Measurements from ENCODE around the gene BIRC7.

DNA sequence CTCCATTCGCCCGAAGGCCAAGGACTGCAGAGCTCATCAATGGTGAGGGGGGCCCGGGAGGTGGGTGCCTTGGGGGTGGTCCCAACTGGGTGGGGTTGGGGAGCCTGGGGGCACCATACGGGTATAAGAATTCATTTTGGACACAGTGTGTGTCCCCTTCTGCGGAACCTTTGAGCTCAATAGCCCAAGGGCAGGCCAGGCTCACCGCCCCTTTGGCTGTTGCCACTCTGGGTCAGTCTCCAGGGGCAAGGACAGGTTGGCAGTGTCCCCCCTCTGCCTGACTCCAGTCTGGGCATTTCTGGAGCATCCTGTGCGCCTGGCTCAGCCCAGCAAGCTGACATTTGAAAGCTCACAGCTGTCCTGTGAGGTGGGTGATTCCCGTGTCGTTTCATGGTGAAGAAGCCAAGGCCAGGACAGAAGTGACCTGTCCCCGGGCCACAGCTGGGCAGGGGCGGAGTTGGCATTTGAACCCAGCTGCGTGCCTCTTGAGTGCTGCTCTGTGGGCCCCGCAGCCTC is 5.5 kb upstream of the GATA5 start:
- PRO-cap: no peak

- PRO-cap: no peak
Observed at GRCh38 chr20:62517015-62517492, 41.3 kb upstream of the GATA5 start.

DNA sequence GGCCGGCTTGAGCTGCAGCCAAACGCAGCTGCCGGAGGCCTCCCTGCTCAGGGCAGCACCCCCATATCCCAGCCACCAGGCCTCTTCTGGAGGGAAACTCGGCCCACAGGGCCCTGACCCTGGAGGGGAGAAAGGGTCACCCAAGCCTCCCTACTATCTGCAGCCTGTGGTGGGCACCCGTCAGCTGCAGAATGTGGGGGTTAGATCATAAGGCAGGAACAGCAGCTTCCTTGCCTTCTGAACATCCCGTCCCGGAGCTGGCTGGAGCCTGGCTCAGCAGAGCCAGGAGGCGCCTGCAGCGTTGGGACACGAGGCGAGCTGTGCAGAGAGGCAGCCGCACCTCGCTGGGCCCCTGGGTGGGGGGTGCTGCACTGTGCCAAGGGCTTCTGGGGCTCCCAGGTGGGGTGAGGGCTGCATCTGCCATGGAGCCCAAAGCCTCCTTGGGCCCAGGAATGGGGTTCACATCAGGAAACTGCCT is 63.9 kb upstream of the GATA5 start:
- PRO-cap: no peak

GRCh38 chr20:62553646-62554244 is 78.0 kb upstream of the GATA5 start:
- PRO-cap: no peak

- PRO-cap: no peak
Observed at GRCh38 chr20:62557325-62558192, 81.8 kb upstream of the GATA5 start.

- PRO-cap: no peak
Observed at GRCh38 chr20:62573011-62573294, 69.3 kb upstream of the SLCO4A1 start.

DNA sequence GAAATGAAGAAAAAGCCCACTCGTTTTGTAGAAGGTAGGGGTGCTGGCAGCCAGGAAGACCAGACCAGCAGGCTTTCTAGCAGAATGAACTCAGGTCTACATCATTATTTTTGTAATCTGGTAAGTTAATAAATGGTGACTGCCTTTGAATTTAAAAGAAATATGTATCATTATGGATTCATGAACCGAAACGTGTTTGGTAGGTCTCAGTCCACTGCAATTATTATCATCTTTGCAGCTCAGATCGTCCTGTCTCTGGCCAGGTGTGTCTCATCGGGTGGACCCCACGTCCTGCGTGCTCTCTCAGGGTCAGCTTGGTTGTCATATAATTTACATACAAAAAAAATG is 69.0 kb upstream of the SLCO4A1 start:
- PRO-cap: no peak

DNA sequence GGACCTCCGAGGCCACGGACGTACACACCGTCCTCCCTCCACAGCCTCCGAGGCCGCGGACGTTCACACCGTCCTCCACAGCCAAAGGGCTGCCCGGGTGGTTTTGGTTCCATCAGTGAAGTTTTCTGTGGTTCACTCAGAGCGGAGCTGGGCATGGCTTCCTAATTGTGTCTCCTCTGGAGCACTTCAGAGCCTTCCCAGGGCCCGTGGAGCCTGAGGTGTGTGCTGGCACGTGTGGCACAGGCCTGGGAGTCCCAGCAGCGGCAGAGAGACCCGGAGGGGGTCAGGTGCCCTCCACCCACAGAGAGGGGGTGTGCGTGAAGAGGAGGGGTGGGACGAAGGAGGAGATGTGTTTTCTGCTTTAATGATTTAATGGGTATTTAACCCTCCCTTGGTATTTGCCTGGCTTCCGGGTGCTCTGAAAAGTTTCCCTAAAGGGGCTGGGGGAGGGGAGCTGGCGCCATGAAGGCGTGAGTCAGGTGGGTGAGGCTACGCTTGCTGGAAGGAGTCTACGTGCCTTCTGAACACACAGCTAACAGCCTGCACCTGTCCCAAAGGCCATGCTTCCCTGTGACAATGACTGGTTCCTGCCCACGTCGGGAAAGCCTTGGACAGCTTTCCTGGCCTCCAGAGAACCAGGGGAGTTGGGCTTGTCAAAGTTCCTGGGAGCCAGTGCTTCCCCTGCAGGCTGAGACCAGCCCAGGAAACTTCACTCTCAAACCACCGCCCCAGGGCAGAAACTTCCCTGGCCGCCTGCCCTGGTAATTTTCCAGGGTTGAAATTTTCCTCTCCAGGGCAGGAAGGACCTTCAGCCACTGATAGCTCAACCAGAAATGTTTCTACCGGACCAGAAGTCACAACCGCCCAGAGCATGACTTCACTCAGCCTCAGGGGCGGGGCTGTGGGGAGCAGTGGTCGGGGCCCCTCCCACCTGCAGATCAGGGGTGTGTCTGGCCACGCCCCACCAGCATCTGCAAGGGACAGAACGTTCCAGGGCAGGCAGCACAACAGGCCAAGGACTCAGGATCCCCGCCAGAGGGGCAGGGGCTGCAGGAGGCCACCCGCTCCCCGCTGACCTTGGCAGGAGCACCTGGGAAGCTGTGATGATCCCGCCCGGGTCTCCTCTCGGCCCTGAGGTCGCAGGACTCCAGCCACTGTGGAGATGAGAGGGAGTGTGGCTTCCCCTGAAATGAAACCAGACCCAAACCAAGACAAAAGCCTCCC is 18.7 kb upstream of the SLCO4A1 start:
- PRO-cap: no peak

- PRO-cap: no peak
Observed at GRCh38 chr20:62727909-62728714, 19.5 kb downstream of the NTSR1 start.

DNA sequence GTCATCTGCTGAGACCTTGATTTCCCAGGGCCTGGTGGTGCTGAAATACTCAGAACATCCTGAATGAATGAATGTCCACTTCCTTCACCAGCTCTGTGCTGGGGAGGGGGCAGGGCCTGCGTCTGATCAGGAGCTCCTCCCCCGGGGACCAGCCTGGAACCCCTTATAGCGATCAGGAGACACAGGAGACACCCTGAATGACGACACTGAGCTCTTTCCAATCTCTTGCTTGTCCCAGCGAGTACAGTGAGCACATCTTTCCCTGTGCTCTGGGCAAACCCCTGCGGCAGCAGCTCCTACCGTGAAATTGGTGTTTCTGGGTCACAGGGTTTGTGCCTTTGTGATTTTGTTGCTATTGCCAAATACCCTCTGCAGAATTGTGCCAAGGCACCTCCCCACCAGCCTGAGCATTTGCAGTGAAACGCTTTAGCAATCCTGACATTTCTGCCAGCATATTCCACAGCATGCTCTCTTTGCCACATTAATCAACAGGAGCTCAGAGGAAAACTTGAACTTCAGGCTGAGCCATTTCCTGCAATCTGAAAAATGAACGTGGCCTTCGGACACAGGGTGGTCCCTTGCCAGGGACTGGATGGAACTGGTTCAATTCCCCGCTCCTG is 23.2 kb upstream of the MRGBP start:
- PRO-cap: no peak

DNA sequence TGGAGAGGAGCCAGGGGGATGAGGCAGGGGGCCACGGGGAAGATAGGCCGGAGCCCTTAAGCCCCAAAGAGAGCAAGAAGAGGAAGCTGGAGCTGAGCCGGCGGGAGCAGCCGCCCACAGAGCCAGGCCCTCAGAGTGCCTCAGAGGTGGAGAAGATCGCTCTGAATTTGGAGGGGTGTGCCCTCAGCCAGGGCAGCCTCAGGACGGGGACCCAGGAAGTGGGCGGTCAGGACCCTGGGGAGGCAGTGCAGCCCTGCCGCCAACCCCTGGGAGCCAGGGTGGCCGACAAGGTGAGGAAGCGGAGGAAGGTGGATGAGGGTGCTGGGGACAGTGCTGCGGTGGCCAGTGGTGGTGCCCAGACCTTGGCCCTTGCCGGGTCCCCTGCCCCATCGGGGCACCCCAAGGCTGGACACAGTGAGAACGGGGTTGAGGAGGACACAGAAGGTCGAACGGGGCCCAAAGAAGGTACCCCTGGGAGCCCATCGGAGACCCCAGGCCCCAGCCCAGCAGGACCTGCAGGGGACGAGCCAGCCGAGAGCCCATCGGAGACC is 4.1 kb upstream of the COL9A3 start:
- PRO-cap: no peak

DNA sequence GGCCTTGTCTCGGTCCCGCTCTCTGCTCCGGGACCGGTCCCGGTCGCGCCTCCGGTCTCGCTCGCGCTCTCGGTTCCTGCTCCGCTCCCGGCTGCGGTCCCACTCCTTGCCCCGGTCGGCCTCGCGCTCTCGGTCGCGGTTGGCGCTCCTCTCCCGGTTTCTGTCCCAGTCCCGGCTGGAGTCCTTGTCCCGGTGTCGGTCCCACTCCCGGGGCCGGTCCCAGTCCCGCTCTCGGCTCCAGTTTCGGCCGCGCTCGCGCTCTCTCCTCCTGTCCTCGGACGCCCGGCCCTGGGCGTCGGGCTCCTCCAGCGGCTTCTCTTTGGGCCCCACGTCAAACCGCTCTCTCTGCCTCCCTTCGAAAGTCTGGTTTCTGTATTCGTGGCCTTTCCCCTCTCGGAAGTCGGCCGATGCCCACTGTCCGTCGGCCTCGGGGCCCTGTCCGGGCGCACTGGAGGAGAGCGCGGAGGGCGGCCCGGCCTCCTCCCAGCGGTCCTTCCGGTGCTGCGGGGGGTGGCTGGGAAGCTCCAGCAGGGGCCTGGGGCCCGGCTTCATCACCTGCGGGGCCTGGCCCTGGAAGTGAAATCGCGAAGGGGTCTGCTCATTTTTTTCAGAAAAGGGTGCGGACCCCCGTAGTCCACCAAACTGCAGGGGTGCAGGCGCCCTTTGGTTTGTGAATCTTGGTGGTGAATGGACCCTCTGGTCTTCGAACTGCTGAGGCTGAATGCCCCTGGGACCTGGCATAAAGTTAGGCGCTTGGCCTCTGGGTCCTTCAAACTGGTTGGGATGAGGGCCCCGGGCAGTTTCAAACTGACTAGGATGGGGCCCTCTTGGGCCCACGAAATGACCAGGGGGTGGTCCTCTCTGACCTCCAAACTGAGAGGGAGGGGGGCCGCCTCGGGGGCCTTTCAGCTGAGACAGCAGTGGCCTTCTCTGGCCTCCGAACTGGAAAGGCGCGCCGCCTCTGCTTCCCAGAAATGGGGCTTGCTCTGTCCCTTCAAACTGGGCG is 18.0 kb upstream of the TCFL5 start:
- PRO-cap: no peak

DNA sequence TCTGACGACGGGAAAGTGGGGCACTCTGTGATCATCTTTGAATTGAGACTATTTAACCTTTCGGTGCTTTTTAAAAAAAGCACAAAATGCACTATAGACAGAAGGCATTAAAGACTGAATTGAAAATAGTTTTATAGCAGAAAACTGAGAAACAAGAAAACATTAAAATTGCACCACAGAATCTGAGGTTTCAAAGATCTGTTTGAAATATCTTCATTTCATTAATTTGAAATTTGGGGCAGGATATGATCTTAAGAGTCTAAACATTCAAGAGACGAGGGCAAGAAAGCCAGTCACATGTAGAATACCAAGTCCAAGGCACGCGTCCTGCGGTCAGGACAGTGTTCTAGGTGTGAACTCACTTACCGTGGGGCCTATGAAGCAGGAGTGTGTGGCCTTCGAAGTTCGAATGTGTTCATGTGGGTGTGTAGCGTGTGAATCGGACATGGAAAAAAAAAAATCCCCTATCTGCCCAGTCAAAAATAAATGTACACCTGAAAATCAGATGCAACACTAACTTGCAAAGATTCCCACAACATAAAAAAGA is 21.3 kb downstream of the DIDO1 start:
- PRO-cap: no peak

GRCh38 chr20:62963515-62964186 is 11.1 kb downstream of the SLC17A9 start:
- PRO-cap: no peak

DNA sequence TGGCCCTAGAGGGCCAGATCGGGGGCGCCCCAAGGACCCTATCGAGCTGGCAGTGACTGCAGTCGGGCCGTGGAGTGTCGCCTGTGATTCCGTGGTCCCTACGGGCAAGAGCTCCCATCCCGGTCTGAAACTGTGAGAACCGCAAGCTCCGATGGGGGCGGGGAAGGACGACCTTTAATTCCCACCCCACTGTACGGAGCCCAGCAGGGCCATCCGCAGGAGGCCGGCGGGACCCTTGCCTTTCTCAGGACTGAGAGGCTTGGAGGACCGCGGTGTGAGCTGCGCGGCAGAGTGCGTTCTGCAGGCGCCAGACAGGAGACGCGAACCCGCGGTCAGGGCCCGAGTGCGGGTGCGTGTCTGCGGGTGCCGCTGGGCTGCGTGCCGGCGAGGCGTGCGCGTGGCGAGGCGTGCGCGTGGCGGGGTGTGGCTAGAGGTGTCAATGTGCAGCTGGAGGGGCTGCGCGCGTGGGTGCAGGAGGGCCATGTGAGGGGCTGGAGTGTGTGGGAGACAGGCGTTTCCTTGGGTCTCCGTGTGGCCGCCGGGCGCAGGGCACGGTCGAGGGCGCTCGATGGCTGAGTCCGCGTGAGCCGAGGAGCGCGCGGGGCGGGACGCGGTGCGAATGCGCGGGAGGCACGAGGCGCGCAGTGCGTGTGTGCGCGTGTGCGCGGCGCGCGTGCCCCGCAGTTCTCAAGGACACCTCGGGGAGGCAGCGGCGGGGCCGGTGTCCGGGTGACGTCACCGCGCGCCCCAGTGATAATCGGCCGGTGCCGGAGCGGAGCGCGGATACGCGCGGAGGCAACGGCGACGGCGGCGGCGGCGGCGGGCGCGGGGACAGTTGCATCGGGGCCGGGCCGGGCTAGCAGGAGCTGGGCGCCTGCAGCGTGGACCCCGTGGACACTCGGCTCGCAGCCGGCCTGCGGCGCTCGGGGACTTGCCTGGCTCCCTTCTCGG is 38.9 kb downstream of the YTHDF1 start:
- PRO-cap: no peak

DNA sequence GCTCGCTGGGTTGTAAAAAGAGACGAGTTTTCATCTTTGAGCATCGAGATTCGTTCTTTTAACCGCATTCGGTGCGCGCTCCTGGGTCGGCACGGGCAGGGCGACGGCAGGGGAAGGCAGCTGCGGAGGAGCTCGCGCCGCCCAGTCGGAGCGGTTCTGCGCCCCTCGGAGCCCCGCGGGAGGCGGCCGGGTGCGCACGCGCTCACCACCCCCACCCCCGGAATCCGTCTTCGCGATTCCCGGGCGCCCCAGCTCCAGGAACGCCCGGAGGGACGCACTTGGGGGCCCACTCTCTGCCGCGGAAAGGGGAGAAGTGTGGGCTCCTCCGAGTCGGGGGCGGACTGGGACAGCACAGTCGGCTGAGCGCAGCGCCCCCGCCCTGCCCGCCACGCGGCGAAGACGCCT is 37.9 kb downstream of the YTHDF1 start:
- PRO-cap: no peak

- PRO-cap: no peak
Observed at GRCh38 chr20:63235600-63236055, at the start of gene BIRC7. BIRC7 (plus strand) TSS chr20:63235905.

GRCh38 chr20:63284089-63284500 is 8.9 kb upstream of the COL20A1 start:
- PRO-cap: no peak

- PRO-cap: no peak
Observed at GRCh38 chr20:63289971-63290567, 2.9 kb upstream of the COL20A1 start.

GRCh38 chr20:63335753-63336203 is 25.4 kb downstream of the CHRNA4 start:
- PRO-cap: no peak

All from mesothelial cell of epicardium (in vitro differentiated cells).